Jejunum (tissue), 1 donor: ENCODE results near the genes HOGA1, PYROXD2 and HPSE2.

- PRO-cap: bidirectional peak, plus-strand start at chr10:97427707, minus-strand start at chr10:97427672
Observed at GRCh38 chr10:97427478-97428235, 1.7 kb downstream of the PGAM1 start.

DNA sequence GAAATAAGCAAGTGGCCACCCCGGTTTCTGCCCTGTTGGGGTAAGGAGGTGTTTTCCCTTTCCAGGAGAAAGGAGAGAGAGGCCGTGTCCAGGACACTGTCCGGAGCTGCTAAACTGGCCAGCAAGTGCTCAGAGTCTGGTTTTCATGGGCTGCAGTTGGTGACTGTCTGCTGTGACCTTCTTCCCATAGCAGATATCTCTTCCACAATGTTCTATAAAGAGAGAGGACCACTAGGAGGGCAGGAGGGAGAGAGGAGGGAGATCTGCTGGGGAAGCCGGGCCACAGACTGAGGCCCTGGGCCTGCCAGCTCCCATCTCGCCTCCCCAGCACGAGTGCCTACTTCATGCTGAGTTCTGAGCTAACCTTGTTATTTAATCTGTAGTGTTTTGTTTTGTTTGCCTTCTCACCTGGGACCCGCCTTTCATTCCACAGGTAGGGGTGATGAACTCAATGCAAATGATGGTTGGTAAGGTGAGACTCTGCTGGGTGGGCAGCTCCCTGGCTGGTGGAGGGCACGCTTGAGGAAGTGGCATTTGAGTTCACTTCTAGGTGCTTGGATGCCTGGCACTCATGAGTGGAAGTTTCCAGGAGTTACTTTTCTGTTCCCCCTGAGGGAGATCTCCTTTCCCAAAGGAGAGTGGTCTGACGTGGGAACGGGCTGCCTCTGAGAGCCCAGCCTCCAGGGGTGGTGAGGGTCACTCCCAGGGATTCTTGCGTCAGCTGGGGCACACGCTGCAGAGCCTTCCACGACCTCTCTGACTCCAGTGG is 22.2 kb downstream of the UBTD1 start:
- PRO-cap: no peak

GRCh38 chr10:97571601-97572144 is 906 bp upstream of the ANKRD2 start:
- PRO-cap: no peak

- PRO-cap: no peak
Observed at GRCh38 chr10:97583781-97584826, at the start of gene HOGA1. Gene HOGA1, plus strand, starts transcription at chr10:97584389.

DNA sequence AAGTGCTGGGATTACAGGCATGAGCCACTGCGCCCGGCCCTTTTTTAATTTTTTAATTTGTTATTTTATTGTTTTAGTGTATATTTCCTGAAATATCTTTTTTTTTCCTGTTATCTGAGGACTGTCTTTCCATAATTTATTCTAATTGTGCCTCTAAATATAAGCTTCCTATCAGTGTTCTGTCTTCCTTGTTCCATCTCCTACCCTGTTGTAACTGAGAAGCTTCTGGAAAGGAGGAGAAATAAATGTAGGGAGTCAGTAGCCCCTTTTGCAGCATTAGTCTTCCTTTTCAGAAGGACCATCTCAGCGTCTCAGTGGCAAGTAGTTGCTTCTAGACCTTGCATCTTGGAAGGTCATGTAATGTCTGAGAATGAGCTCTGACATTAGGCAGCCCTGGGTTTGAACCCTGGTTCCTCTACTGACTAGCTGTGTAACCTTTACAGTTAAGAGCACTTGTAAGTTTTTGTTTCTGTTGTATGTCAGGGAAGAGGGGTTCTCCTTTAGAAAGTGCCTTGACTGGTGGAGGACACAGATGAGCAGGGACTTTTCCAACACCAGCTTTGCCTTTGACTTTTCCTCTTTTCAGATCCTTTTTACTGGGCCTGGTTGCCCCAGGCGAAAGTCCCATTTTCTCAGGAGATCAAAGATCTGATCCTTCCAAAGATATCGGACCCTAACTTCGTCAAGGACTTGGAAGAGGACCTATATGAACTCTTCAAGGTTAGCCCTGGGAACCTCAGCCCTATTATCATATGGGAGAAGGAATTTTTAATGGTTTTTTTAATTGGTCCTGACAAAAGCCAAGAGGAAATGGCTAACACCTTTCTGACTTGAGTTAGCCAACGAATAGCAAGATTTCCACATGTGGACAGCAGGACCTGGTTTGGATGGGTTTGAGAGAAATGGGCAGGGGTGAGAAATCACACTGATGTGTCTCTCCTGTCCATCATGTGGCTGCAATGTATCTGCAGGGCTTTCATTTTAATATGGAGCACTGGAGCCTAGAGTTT is 20.9 kb downstream of the AVPI1 start:
- PRO-cap: no peak

GRCh38 chr10:97737267-97738235 is 623 bp downstream of the ZFYVE27 start:
- PRO-cap: bidirectional peak, plus-strand start at chr10:97737767, minus-strand start at chr10:97737697

- PRO-cap: no peak
Observed at GRCh38 chr10:97762826-97763410, 8.9 kb downstream of the SFRP5 start.

DNA sequence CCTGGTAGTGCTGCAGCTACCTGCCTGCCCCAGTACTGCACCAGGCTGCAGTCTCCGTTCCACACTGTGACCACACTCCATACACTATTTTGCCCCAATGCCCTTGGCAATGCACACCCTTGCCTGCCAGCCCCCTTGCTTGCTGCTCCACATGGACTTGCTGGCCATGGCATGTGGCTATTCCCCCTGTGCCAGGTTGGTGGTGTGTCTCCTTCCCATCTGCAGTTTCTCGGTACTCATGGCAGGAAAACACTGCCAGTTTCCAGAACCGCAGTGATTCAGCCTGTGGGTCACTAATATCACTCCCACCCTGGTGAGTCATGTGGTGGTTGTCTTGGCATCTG is 32.6 kb downstream of the GOLGA7B start:
- PRO-cap: no peak

DNA sequence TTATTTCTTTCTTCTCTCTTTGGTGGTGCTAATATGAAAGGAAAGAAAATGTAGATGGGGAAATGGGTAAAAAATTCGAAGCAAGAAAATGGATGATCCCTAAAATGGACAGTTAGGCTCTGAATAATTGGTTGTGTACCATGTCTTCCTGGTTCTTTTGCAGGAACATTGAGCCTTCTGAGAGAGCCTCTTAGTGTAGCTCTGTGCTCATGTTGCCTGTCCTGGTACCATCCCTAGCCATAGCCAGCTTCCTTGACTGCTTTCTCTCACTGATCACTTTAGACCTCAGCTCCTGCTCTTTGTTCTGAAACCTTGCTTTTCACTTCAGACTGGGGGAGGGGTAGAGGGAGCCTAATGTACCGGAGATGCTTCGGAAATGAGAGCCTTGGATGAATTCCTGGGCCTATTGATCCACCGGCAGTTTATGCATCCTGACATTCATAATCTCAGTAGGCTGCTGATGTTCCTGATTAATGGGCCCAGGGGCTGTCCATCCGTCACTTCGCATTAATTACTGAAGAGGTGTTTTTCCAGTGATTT is 38.7 kb downstream of the R3HCC1L start:
- PRO-cap: no peak

GRCh38 chr10:98253549-98253955 is 14.4 kb downstream of the LOXL4 start:
- PRO-cap: no peak

DNA sequence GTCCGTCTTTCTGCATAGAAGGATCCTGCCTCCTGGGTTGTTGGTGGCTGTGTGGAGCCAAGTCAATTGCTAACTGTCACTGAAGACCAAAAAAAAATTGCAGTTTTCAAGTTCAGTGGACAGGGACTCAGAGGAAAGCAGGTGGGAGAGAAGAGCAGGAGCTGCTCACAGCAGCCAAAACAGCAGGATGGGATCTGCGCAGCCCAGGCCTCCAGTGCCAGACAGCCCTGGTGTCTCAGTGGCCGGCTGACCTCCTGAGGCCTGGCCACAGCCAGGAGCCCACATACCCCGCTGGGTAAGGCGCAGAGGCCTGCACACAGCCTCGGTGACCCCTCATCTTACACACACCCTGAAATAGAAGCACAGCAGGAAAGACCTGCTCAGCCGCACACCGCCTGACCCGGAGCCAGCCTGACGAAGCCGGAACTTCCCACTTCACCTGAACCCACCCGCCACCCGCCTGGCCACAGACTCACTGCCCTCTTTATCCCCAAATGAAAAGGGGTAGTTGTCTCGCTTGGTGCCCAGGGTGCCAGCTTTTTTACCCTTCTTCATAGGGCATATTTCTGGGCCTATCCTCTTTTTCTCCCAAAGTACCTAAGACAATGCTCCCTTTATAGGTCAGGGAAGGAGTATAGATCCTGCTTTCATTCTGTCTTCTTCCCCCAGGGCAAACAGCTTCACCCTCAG is 49.3 kb downstream of the PYROXD2 start:
- PRO-cap: no peak

GRCh38 chr10:98391427-98391990 is 23.5 kb downstream of the PYROXD2 start:
- PRO-cap: no peak

- PRO-cap: no peak
Observed at GRCh38 chr10:98414612-98415653, at the start of gene PYROXD2. Gene PYROXD2, minus strand, starts transcription at chr10:98415182.

- PRO-cap: no peak
Observed at GRCh38 chr10:99235379-99236332, at the start of gene HPSE2. Gene HPSE2, minus strand, starts transcription at chr10:99235852.

- PRO-cap: no peak
Observed at GRCh38 chr10:99330064-99330801, 1.1 kb downstream of the CNNM1 start.

GRCh38 chr10:99523259-99523962 is 9.3 kb upstream of the NKX2-3 start:
- PRO-cap: bidirectional peak, plus-strand start at chr10:99523714, minus-strand start at chr10:99523469

DNA sequence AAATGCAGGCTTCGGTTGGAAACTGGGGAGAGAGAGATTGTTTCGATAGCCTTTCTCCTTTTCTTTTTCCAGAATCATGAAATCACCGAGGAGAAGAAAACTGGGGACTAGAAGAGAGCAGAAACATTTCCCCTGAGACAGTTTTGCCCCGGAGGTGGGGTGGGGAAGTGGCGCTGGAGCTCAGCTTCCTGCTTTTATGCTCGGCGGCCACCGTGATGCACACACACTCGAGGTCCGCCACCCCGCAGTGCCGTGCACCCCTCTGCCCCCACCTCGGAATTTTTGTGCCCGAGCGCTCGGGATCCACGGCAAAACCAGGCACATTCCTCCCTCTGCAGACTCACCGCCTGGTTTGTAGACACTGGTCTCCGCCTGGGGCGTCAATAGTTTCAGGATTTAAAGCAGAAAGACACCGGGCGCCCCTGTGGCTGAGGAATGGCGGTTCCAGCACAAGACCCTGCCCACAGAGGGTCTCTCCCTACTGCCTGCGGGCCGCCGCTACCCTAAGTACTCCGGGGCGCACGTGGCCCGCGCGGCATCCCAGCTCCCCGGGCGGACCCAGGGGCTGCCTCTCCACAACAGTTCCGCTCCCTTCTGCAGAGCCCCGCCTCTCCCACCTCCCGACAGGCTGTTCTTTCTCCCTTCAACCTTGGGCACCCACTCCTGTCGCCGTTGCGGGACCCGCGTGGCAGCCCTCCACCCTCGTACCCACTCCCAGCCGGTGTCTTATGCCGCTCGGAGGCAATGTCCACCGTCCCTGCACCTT is 1.9 kb upstream of the NKX2-3 start:
- PRO-cap: unidirectional peak, plus-strand start at position 224 of the sequence

GRCh38 chr10:99533924-99534773 is 1.4 kb downstream of the NKX2-3 start:
- PRO-cap: no peak

- PRO-cap: no peak
Observed at GRCh38 chr10:99535005-99536205, 2.7 kb downstream of the NKX2-3 start.

GRCh38 chr10:99540418-99541225 is 7.9 kb downstream of the NKX2-3 start:
- PRO-cap: no peak